ENCODE measurements around a stretch of chr3.

DNA sequence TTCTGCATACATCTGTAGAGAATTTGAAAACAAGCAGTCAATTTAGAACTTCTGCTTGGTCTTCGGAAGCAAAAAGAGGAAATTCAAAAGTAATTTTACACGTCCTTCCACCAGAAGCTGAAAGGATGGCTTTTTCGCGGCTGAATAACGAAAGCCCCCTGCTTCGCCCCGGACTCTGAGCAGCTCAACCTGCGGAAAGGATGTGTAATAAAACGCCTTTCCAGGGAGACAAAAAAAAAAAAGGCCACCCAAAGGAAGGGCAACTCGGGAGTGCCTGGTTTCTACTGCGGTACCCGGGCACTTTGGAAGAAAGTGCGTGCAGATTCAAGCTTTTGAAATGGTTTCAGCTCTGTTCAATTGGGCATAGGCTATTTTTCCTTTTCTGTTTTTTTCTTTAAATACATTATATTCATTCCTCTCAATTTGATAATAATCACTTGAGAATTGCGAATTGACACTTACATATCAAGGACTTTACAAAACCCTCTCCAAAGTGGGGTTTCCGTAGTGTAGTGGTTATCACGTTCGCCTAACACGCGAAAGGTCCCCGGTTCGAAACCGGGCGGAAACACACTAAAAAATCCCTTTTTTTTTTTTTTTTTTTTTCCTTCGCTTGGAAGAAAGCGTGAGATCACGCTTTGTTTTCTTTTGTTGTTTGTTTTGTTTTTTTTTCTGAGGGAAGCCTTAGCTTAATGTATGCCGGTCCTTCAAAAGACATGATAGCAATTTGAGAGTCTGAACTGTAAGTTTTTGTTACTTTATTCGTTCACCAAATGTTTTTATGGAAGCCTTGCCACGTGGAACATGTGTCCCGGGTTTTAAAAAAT lies 1.3 kb upstream of the MYNN start:
- PRO-cap: unidirectional peak, plus-strand start at position 491 of the sequence

DNA sequence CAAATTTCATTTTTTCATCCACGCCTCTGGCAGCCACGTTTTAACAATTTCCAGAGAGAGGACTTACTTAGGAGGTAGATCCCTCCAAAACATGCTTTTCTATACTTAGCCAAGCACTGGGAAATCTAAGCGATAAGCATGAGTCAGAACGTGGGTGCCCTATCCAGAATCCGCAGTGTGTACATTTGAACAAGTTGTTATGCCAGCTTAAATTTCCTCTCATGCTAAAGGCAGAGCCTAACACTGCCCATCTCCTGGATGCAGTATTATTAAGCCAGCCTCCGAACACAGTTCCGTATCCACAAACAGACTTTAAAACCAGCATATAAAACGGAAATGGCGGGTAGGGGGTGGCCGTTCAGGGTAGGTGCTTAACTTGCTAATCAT lies 1.1 kb upstream of the LRRIQ4 start:
- PRO-cap: no peak

- PRO-cap: no peak
Observed at GRCh38 chr3:169953918-169954707, 12.5 kb upstream of the SEC62 start.

GRCh38 chr3:170001933-170002181 lies 35.2 kb downstream of the SEC62 start:
- PRO-cap: no peak

- PRO-cap: no peak
Observed at GRCh38 chr3:170046701-170047239, 9.0 kb downstream of the GPR160 start.

- PRO-cap: no peak
Observed at GRCh38 chr3:170429894-170430541, 11.3 kb downstream of the CLDN11 start.

- PRO-cap: no peak
Observed at GRCh38 chr3:170998580-170999076, 27.9 kb downstream of the SLC2A2 start.

DNA sequence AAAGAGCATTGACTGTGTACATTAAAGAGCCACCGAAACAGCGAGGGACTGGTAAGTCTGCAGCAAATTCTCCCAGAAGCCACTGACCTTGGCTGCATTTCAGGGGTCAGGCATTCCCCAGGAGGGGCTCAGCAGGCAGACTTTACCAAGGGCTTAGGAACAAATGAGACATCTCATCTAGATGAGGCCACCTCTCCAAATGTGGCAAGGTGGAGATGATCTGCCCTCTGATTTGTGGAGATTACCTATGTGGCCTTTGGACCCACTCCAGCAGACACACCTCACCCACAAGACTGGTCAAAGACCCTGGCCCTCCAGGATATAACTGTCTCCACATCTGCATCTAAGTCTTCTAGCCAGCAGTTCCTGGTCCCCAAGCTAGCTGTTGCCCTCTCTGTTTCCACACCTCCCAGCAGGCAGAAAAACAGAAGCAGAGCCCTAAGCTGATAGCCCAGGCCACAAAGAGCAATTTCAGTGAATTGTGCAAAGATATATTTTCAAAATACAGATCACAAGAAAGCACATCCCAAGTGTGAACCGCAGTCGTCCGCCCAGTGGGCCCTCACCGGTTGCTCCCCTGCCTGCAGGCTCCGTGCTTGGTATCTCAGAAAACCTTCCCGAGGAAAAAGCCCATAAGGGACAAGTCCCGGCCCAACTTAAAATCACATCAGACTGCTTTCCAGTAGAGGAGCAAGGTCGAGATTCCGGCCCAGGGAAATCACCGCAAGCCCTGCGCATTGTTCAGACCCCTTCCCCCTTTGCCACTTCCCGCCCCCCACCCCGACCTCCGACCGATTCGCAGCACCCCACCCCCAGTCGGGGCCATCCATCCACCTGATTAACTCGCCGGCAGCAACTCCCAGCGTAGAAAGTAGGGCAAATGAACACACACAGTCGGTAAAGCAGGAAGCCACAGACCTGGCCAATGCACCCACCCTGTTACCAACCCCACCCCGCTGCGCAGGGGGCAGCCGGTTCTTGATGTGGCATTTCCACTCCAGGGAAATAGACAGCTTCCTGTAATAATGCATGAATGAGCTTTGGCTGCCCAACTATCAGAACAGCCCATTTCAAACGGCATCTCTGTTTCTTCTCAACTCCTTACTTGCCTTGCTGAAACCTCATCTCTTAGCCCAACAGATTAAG lies 2.5 kb downstream of the TNIK start:
- PRO-cap: no peak

DNA sequence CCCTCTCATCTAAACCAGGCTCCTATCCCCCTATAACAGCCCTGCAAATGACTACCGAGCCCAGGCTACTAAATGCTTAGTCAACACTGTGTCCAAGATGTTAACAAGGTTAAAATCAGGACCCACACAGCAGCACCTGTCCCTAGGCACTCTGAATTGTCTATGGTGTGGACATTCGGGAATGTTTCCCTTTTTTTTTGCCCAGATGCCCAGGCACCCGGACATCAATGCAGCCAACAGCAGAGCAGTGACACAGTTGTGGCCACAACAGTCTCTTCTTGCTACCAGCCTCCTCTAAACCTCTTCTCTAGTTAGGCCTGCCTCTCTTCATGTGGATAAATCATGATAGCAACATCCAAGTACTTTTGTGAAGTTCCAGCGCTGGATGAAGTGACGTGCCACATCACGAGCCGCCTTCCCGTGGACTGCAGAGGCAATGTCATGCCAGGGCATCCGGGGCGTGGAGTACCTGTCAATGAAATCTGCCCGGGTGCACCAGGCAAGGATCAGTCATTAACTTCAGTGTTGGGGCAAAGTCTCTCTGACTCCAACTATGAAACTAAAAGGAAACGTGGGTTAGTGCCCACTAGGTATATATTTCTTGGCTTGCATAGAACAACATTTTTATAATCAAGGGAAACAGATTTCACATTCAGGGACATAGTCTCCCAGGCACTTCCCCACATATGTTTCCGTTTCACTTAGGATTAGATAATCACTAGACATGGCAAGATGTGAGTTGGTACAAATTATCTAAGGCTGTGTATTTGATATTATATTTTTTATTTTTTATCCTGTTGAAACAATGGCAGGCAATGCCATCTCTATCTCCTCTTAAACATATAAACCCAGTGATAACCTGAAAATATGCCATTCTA lies 133.7 kb downstream of the PLD1 start:
- PRO-cap: no peak

- PRO-cap: no peak
Observed at GRCh38 chr3:171770694-171771634, 39.3 kb downstream of the PLD1 start.

DNA sequence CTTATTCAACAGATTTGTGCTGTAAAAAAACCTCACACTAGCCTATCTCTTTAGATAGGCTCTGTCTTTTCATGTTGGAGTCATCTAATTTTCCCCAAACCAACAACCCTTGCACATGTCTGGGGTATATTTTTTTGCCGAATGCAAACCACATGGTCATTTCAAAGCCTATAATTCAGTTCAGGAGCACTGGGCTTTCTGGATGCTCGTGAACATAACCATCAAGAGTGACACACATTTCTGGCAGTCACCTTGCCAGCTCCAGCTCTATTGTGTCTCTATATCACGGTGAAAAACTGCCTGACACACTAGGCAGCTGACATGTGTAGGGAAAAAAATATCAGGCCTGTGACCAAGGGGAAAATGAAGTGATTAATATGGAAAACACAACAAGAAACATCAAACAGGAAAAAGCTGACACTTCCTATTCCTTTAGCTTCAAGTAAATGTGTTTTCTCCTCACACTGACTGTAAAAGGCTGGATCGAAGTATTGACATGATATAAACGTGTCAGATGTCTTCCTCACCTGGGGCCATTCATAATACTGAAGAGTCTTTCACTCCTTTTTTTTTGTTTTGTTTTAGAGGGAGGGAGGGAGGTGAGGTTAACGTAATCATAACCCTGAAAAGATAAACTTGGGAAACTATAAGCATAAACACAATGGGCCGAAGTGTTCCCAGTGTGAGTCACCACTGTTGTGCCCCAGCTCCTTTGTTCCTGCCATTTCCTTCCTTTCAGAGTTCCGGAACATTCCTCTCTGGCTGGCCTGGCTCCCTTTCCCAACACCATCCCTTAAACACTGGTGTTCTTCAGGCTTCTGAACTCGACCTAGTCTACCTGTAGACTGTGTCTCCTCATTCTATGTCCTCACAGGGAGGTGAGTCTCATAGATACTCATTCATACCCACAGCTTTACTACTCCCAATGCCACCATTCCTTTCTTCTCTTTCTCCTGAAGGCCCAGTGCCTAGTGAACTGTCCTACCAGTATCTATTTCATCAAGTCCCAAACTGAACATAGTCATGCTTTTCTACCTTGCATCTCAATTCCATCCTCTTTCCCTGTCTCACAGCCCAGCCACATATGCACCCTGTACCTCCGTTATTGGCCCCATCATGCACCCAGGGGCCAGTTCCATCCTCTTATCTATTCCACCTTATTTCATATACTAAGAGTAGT lies 18.7 kb downstream of the PLD1 start:
- PRO-cap: no peak

GRCh38 chr3:171810906-171812044 lies 992 bp upstream of the PLD1 start:
- PRO-cap: no peak

GRCh38 chr3:171813917-171814618 lies 3.8 kb upstream of the PLD1 start:
- PRO-cap: no peak

- PRO-cap: no peak
Observed at GRCh38 chr3:171959423-171960310, 79.7 kb upstream of the FNDC3B start.

DNA sequence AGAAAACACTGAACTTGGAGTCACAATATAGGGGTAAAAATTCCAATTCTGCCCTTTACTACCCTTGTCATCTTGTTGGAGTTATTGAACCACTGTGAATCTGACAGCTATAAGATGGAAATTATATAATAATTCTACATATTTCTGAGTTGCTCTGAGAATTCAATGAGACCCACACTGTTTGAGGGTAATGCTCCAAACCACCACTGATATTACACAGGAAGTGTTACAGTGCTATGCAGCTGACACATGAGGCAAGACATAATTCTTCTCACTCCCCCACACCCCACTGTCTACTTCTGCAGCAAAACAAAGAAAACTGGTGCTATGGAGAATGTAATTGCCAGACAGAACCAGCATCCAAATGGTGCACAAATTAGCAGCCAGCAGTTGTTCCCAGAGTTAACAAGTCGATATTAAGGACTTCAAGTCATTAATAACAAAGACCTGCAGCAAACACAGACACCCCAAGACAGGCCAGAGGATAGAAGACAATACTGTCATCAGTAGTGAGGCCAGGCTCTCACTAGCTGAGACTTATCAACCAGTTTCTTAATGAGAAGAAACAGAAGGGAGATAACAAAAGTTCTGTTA lies 58.9 kb upstream of the FNDC3B start:
- PRO-cap: no peak

- PRO-cap: no peak
Observed at GRCh38 chr3:172044894-172045336, 5.5 kb downstream of the FNDC3B start.

GRCh38 chr3:172052416-172053029 lies 13.1 kb downstream of the FNDC3B start:
- PRO-cap: no peak

GRCh38 chr3:172070029-172070886 lies 30.9 kb downstream of the FNDC3B start:
- PRO-cap: no peak

- PRO-cap: no peak
Observed at GRCh38 chr3:172085717-172086095, 46.3 kb downstream of the FNDC3B start.

DNA sequence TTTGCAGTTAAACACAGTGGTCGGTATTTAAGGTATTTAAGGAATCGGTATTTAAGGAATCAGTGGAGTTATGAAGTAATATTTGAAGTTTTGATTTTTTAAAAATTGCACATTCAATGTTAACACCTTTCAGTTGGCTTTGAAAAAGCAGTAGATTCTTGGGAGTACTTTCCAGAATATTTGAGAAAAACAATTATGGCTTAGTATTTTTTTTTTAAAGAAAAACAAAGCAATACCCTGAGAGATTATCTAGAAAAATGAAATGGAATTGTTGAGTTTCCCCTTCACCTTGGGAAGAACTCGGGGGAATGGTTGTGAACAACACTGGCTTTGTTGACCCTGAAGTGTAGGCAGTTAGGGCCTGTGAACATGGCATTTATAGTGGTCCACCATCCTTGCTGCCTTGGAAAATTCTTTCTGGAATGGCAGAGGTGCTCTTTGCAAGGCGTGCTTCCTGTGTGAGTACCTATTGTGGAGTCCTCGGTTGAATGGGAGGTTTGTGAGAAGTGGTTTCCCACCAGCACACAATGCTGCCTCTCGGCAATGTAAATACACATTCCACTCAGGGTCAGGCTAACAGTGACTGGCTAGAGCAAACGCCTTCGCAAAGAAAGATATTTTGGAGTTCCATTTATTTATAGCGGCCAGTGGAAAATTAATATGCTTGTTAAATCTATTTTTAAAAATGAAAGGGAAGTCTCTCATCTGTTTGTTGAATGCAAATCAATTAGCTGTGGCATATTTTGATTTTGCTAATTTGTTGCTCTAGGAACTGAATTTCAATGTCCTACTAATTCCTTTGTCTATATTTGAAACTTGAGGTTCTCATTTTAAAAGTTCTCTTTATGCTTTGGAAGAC lies 59.3 kb downstream of the FNDC3B start:
- PRO-cap: no peak